Osteocyte (in vitro differentiated cells): ENCODE measurements around the genes CAMSAP1, NACC2 and GPSM1.

DNA sequence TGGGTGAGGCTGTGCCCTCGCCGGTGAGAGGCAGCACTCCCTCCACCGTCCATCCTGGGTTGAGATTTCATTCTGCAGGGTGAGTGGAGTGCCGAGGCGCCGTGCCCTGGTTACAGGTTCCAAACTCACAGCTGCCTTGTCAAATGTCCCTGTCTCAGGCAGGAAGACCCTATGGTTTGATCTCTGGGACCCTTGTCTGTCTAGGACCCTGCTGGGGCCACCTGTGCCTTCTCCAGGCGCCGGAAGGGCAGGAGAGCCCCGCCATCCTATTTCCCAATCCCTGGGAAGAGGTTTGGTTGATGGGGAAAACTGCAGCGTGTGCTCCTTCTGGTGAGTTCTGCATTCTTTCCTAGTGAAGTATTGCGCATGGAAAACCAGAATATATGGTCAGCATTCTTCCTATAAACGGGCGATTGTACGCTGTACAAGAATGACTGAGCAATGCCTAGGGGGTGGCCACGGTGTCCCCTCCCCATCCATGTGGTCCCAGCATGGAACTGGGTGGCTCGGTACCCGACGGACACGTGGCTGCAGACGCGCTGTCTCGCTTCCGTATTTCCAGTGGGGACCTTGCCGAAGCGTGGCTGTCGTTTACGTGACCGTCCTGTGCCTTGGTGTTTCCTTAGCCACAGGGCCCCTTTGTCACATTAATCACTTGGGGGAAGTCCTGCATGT, 95.9 kb upstream of the COL5A1 start:
- PRO-cap, result no peak

DNA sequence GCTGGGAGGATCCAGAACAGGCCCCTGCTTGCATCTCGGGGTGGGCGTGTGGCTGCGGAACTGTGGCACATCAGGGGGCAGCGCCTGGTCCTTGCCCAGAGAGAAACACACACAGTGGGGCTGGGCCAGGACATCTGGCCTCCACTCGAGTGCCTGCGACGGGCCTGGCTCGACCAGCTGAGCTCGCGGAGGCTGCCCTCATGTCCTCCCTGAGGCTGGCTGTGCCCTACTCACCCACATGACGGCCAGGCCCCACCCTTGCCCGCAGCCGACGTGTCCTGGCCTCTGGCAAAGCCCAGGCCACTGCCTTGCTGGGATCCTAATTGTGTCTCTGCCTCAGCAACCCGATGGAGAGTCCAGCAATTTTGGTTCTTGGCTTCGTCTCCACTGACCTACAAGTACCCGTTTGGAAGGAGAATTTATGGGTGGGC, 21.3 kb upstream of the COL5A1 start:
- PRO-cap, result no peak

GRCh38 chr9:134642170-134643253, 909 bp downstream of the COL5A1 start:
- PRO-cap, result bidirectional peak, plus-strand start at chr9:134642518, minus-strand start at chr9:134642380; unidirectional peak, minus-strand start at chr9:134642678; bidirectional peak, plus-strand start at chr9:134643082, minus-strand start at chr9:134643029

DNA sequence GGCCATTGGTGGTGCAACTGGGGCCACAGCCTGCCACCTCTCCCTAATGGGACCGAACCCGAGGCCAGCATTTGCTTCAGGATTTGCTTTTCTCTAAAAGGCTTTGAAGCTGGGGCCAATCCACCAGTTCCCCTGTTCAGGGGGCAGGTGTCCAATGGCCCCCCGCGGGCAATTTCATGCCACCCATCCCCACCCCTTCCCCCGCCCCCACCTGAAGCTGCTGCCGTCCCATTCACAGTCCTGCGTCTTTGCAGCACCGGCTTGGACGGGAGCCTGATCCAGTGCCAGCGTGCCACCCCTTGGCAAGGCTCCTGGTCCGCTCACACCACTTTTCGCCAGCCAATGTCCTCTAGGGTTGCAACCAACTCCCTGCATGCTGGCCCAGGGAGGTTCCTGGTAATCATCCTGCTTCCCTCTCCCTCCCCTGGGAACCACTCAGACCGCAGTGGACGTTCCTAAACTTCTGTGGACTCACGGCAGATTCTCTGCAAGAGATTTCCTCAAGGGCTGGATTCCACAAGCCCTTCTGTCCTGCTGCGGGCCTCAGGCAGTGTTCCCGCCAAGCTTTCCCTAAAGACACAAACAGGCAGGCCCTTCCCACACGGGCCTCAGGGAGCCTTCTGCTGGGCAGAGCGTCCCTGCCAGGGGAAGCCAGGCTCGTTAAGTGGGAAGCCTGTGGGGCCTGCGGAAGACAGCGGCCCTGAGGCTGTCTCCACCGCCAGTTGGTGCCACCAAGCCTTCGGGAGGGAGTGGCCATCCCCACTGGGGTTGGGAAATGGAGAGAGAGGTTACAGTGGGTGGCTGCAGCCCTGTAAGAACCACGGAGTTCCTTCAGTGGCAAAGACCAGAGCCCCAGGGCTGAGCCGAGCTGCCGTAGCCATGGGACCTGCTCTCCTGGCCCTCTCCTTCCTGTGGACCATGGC, 16.6 kb upstream of the FCN2 start:
- PRO-cap, result no peak

GRCh38 chr9:134944417-134944991, 26.8 kb upstream of the FCN1 start:
- PRO-cap, result no peak

- PRO-cap, result no peak
These were observed 75.3 kb upstream of the FCN1 start for GRCh38 chr9:134992891-134993479.

GRCh38 chr9:135105671-135106184, 18.3 kb downstream of the OLFM1 start:
- PRO-cap, result no peak

DNA sequence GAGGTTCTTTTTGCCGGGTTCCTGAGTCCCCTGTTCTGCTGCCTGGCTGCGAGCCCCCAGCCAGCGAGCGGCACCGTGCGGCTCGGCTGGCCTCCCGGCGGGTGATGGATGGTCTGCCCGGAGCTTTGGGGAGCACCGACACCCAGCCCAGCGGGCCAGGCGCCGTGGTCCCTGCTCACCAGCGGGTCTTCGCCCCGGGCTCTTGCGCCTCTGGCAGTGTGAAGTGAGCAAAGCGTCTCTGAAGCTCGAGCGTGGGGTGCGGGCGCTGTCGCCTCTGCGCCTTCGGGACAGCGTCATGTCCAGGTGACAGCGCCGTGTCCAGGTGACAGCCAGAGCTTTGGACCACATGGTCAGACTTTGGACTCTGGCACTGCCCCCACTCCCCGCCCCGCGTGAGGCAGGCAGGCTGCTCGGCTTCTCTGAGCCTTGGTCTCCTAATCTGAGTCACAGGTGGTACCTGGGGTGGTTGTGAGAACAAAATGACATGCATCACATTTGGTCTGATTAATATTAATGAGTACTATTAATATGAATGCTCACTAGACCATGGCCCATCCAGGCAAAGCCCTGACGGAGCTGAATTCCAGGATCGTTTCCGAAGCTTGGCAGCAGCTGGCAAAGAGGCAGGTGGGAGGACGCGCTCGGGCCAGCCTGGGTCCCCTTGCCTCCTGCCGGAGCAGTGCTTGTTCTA, 156.8 kb downstream of the OLFM1 start:
- PRO-cap, result no peak

DNA sequence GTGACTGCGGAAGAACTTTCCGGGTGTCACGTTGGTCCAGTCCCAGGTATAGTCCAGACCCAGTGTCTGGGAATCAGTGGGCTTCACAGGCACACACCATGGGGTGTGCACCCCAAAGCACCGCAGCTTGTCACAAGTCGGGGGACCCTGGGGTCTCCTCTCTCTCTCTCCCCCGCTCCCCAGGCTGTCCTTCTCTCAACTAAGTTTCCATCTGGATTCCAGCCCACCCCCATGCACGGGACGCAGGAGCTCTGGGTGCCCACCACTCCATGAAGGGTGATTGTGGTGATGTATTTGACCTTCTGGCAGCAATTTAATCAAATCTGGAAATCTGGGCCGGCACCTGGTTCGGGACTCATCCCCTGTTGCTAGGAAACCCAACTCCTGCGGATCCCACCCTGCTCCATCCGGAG, 106.0 kb upstream of the PPP1R26 start:
- PRO-cap, result no peak

DNA sequence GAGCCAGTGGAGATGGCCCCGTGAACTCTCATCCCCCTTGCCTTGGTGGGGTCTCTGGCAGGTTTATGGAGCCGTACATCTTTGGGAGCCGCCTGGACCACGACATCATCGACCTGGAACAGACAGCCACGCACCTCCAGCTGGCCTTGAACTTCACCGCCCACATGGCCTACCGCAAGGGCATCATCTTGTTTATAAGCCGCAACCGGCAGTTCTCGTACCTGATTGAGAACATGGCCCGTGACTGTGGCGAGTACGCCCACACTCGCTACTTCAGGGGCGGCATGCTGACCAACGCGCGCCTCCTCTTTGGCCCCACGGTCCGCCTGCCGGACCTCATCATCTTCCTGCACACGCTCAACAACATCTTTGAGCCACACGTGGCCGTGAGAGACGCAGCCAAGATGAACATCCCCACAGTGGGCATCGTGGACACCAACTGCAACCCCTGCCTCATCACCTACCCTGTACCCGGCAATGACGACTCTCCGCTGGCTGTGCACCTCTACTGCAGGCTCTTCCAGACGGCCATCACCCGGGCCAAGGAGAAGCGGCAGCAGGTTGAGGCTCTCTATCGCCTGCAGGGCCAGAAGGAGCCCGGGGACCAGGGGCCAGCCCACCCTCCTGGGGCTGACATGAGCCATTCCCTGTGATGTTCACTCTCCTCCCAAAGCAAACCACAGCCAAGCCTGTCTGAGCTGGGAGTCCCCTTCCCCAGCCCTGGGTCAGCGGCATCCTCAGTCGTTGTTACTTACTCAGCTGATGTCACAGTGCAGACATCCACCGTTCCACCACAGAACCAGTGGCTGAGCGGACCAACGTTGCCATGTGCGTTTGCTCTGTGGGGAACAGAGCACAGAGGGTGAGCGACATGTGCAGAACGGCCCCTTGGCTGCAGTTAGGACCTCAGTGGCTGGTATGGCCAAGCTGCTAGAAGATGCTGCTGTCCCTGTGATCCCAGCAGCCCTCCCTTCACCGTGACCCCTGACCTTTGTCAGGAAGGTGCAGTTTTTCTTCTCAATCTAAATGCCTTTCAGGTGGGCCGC, 3.3 kb downstream of the MRPS2 start:
- PRO-cap, result no peak

DNA sequence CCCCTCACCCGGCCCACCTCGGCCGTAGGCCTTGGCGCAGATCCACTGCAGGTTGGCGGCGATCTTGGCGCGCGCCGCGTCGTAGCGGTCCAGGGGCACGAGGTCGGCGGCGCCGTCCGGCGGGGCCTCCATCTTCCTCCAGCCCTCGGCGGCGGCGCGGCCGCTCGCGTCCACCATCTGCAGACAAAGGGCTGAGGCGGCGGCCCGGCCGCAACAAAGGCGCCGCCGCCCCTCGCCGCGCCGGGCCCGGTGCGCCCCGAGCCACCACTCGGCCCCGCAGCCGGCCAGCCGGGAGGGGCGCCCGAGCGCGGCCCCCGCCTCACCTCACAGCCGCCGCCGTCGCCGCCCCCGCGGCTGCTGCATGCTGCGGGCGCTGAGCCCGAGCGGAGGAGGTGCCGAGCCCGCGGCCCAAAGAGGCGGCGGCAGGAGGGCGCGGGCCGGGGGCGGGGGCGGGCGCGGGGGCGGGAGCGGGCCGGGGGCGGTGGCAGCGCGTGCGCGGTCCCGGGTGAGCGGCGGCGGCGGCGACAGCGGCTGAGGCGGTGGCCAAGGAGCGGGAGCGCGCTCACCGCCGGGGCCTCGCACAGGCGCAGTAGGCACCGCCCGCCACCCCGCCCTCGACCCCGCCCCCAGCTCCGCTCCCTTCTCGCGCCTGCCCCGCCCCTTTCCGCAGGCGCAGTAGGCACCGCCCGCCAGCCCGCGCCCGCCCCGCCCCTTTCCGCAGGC, at the start of gene CAMSAP1:
CAMSAP1 (minus strand) TSS at position 564 of the 723 bp plus-strand sequence.
- PRO-cap, result bidirectional peak, plus-strand start outside the sequence, minus-strand start at position 541 of the sequence

DNA sequence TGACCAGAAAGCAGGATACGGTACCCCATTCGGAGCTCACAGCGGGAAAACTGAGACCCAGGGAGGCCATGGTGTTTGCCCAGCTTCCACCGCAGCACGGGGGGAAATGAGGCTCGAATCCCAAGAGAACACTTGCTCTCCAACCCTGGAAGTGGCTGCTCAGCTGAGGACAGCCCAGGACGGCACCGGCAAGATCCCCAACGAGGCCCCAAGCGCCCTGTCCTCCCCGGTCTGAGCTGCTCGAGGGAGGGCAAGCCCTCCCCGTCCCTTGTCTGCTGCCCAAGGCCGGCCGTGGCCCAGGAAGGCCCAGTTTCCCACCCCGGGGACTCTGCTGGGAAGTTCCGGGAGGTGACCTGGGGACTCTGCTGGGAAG, 7.5 kb downstream of the NACC2 start:
- PRO-cap, result no peak

- PRO-cap, result bidirectional peak, plus-strand start at chr9:136095371, minus-strand start at chr9:136095285; bidirectional peak, plus-strand start at chr9:136095805, minus-strand start at chr9:136095683; unidirectional peak, minus-strand start at chr9:136095908
These were observed at the start of gene NACC2 for GRCh38 chr9:136094959-136096212. Gene NACC2 (minus strand): TSS chr9:136095289.

GRCh38 chr9:136106627-136106964, 11.5 kb upstream of the NACC2 start:
- PRO-cap, result no peak

DNA sequence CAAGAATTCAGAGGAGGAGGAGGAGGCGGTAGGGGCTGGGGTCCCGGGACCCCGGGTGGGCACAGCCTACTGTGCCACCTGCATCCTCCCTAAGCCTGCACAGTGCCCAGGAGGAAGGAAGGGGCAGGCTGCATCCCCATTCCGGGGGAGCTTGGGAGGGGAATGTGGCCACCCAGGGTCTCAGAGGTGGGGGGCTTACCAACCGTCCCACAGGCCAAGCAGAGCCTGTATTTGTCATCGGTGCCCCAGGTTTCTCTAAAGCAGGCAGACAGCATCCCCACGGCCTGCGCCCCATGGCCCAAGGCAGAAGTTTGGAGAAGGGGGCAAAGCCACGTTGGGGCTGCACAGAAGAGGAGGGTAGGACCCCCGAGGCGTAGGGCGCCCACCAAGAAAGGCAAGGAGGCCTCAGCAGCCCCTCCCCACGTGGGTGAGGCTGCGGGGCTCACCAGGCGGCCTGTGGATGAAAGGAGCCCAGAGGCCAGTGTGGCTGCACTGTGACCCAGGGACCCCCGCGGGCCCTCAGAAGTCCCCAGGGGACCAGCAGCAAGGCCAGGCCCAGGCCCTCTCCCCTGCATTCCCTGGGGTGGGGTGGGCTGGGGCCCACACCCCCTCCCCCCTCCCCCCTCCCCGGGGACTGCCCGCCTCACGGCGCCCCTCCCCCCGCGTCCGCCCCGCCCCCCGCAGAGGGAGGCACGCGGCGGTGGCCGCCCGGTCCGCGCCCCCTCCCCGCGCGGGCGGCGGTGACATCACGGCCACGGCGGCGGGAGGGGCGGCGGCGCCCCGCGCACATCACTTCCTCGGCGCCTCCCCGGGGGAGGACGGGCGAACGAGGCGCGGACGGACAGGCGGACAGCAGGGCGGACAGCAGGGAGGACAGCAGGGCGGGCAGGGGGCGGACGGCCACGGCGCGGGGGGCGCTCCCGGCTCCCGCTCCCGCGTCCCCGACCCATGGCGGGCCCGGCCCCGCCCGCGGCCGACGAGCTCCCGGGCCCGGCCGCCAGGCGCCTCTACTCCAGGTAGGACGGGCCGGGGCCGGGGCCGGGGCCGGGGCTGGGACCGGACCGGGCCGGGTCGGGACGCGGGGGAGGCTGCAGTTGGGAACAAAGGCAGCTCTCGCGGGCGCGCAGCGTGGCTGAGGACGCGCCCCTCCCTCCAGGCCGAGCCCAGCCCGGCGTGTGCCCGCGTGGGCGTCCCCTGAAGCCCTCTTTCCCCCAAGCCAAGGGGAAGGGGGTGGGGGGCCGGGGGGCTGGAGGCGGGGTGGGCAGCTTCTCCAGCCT, at the start of gene GPSM1:
GPSM1 (plus strand) TSS at position 792 of the 1,277 bp plus-strand sequence.
- PRO-cap, result unidirectional peak, plus-strand start at position 792 of the sequence

DNA sequence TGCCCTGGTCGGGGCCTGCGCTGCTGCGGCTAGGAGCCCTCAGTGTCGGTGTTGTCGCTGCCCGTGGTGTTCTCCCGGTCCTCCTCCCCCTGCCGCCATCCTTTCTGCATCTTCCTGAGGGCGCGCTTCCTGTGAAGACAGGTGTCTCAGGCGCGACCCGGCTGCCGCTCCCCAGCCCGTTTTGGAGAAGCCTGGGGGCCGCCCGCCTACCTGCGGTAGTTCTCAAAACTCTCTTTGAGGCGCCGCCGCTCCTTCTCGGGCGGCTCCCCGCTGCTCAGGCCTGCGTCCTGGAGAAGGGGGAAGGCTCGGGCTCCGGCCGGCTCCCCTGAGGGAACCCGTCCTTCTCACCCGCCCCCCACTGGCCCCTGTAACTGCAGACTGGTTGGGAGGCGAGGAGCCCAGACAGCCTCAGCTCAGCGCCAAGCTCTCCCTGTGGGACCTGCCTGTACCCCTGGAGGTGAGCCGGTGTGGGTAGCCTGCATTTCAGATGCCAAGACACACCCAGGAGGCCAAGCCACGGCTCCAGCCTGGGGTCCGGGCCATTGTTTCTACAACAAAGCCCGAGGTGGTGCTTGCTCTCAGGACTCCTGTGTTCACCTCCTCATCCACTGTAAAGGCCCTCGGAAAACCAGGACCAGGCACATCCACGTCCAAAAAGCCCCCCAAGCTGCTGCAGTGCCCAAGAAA, 872 bp upstream of the DNLZ start:
- PRO-cap, result no peak

DNA sequence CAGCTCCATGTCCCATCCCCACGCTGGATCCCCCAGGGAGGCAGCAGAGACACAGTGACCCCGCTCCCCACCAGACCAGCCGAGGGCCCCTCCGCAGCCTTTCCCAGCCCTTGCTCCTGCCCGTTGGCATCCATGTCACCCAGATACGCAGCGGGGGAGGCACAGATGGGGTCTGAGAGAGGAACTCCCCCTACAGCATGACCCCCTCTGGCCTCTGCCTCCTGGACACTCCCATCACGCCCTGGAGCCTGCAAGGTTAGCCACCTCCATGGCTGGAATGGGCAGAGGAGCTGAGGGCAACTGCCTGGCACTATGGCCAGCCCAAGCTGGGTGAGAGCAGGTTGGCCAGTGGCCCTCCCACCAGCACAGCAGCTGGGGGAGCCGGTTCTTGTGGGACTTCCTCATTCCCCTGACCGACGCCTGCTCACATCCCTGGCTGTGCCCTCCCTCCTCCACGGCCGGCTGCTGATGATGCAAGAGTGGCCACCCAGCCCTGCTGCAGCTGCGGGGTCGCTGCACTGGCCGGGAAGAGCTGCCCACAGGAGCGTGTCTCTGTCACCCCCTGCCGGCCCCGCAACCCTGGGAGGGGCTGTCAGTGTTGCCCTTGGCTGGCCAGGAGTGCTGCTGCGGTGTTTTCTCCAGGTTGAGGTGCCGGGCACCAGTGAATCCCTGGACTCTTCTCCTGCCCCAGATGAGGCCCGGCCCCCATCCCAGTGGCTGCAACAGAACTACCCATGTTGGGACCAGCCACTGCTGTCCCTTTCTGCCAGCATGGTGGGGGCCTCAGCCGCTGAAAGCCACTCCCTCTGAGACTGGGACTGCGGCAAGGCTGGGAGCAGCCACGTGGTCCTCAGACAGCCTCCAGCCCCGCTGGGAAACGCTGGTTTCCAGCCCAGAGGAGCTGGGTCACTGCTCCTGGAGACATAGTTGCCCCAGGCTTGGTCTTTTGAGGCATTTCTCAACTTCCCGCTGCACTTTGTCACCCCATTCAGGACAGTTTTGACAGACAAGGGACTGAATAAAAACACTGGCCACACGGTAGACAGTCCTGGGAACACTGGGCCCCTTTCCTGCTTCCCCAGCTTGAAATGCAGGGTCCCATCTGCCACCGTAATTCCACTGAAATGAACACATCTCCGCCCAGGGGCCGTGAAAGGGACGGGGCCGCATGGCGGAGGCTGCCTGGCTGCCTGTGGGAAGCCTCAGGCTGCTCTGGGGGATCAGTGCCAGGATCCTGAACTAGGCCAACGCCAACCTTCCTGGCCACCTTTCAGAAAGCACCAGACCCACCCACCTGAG, 782 bp downstream of the CARD9 start:
- PRO-cap, result unidirectional peak, minus-strand start at position 444 of the sequence

- PRO-cap, result no peak
These were observed 6.4 kb downstream of the PMPCA start for GRCh38 chr9:136416558-136417582.

DNA sequence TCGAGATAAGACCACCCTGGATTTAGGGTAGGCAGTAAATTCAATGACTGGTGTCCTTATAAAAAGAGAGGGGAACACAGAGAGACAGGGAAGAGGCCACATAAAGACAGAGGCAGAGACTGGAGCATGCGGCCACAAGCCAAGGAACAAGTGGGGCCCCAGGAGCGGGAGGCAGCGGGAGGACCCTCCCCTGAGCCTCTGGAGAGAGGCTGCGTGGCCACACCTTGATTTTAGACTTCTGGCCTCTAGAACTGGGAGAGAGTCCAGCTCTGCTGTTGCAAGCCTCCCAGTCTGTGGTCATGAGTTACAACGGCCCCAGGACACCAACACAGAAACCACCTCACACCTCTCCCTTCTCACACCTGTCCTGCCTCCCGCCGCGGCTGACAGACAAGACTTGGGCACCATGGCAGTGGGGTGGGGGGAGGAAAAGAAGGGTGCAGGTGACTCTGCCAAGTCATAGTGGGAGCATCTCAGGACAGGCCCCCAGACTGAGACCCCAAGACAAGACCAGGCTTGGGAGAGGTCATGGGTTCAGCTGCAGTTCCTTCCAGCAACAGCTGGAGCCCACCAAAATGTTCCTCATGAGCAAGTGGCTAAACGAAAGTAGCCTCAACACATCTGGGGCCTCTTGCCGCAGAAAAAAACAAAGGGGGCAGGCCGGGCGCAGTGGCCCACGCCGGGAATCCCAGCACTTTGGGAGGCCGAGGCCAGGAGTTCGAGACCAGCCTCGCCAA, 2.1 kb downstream of the INPP5E start:
- PRO-cap, result no peak

- PRO-cap, result unidirectional peak, plus-strand start at chr9:136482456; unidirectional peak, plus-strand start at chr9:136482610; unidirectional peak, plus-strand start at chr9:136482703; bidirectional peak, plus-strand start at chr9:136482806, minus-strand start at chr9:136482772
These were observed 483 bp downstream of the SEC16A start for GRCh38 chr9:136482259-136482854.